Endothelial cell (in vitro differentiated cells): Measurements from ENCODE around the gene RHD.

- PRO-cap, result no peak
Observed at GRCh38 chr1:25197899-25198426, 34.3 kb downstream of the SYF2 start.

DNA sequence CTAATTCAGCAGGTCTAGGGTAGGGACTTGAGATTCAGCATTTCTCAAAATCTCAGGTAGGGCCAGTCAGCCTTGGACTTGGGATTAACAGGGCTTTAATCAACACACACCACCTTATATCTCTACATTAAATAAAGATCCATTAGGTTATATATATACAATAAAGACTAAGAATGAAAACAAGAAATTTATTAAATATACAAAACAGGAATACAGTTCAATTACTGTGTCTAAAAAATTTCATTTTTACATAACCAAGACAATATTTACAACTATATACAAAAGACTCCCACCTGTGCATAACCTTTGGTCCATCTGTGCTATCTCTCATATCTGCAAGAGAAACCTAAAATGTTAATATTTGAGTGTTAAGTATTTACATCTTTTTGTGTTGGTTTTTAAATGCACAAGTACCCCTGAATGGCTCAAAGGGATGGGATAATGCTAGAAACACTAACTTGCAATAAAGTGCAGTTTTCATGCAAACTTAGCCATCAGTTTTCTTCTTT is 5.1 kb downstream of the RSRP1 start:
- PRO-cap, result no peak

- PRO-cap, result no peak
Observed at GRCh38 chr1:25272121-25272869, at the start of gene RHD. Gene RHD (plus strand): TSS chr1:25272509.

- PRO-cap, result no peak
Observed at GRCh38 chr1:25431888-25432418, 1.3 kb downstream of the MACO1 start.

- PRO-cap, result no peak
Observed at GRCh38 chr1:25544352-25544807, 974 bp downstream of the LDLRAP1 start.

DNA sequence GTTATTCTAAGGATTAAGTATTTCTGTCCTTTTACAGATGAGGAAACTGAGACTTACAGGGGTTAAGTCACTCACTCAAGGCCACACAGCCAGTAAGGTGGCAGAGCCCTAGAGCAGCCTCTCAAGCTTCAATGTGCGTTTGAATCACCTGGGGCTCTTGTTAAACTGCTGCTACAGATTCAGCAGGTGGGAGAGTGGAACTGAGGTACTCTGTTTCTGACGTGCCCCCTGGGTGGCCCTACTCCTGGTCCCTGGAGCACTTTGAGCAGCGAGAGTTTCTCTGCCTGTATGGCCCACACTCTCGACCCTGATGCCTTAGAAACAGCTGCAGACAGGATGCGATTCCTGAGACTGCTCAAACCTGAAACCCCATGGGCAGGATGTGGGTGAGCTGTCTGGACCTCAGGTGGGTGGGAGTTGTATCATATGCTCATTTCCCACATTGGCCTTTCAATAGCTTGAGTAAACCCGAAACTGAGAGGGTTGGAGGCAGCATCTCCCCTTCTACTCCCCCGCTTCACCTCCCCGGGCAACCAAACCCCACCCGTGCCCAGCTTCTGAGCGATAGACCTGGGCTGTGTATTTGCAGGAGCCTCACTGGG is 59.3 kb downstream of the MAN1C1 start:
- PRO-cap, result no peak

GRCh38 chr1:25805811-25806279 is 5.9 kb downstream of the SELENON start:
- PRO-cap, result no peak

GRCh38 chr1:25809552-25809925 is 9.5 kb downstream of the SELENON start:
- PRO-cap, result no peak

DNA sequence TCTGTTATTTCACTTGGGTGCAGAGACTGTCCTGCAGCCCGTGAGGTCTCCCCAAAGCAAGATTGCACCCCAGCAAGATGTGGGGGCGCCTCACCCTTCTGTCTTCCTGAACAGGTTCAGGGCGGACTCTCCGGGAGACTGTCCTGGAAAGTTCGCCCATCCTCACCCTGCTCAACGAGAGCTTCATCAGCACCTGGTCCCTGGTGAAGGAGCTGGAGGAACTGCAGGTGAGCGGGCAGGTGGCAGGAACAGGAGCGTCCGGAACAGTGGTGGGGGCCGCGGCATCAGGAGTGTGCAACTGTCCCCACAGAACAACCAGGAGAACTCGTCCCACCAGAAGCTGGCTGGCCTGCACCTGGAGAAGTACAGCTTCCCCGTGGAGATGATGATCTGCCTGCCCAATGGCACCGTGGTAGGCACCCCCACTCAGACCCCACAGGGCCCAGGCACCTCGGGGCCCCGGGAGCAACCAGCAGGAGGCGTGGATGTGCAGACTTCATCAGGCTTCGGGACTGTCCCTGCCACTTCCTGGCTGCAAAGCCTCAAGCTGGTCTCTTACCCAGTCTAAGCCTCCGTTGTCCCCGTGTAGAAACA is 5.9 kb upstream of the MTFR1L start:
- PRO-cap, result no peak

GRCh38 chr1:25824040-25825116 is 4.6 kb downstream of the MTFR1L start:
- PRO-cap, result no peak

DNA sequence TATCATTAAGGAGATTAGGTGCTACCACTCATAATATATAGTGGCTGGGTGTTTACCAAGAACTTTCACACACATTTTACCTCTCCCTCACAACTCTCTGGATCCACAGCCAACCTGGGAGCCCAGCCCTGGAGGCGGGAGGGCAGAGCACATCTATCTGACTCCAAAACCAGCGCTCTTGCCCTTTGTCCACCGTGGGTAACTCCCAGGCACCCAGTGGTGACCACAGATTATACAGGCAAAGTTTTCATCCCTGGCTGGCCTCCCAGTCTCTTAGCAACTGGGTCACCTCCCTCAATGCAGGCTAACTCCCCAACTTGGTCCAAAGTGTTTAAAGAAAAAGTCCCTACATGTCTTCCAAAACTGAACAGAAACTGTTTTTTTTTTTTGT is 2.4 kb downstream of the PAQR7 start:
- PRO-cap, result no peak

GRCh38 chr1:25996887-25997580 is 829 bp downstream of the PAFAH2 start:
- PRO-cap, result unidirectional peak, plus-strand start at chr1:25997015; bidirectional peak, plus-strand start at chr1:25997271, minus-strand start at chr1:25997121; bidirectional peak, plus-strand start at chr1:25997504, minus-strand start at chr1:25997452

- PRO-cap, result no peak
Observed at GRCh38 chr1:26046479-26047149, 696 bp upstream of the SLC30A2 start.

DNA sequence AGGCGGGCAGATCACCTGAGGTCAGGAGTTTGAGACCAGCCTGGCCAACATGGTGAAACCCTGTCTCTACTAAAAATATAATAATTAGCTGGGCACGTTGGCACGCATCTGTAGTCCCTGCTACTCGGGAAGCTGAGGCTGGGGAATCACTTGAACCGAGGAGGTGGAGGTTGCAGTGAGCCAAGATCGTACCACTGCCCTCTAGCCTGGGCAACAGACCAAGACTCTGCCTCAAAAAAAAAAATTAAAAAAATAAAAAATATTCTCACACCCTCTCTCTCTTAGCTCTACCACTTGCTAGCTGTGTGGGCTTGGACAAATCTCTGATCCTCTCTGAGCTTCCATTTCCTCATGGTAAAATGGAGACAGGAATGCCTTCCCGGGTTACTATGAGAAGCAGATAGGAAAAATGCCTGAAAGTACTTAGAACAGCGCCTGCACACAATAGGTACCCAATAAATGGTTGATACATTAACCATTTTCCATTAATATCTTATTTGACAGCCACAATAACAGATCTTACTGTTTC is 3.2 kb downstream of the TRIM63 start:
- PRO-cap, result no peak

- PRO-cap, result no peak
Observed at GRCh38 chr1:26066865-26067491, 452 bp downstream of the TRIM63 start.

DNA sequence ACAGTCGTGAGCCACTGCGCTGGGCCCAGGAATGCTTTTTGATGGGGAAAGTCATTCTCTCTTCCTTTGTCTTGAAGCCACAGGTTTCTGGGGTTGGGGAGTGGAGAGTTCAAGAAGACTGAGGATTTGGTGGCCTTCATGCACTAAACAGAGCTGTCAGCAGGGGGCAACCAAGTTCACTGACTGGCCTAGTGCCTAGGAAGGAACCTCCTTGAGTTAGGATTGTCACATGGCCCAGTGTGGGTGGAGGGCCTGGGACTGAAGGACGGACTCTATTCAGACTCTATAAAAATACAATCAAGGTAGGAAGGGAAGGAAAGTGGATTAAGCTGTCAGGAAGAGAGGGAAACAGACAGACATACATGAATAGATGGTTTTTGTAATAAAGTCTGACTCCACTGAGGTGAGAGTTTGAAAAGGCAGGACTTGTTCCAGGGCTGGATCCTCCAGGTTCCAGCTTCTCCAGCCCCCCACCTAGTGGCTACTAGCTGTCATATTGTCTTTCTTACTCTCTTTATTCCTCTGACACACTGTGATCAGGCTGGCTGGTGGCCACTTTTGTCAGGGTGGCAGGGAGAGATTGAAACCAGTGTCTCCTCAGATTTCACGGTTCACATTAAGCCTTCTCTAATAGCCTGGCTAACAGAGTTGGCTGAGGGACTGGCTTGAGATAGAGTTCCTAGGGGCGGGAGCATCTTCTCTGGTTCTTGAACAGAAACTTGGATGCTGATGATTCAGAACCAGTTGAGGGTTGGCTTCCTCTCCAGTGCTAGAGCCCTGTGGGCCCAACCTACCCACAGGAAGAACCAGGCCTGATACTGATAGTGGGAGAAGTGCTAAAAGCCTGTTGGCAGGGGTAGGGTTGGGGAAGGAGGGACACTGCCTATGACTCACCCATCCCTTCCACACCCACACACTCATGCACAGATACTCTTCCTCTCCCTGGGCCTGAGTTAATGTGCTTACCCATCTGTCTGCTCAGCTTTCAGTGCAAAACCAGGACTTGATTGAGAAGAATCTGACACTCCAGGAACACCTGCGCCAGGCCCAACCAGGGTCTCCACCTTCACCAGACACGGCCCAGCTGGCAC is 4.0 kb upstream of the SH3BGRL3 start:
- PRO-cap, result no peak

DNA sequence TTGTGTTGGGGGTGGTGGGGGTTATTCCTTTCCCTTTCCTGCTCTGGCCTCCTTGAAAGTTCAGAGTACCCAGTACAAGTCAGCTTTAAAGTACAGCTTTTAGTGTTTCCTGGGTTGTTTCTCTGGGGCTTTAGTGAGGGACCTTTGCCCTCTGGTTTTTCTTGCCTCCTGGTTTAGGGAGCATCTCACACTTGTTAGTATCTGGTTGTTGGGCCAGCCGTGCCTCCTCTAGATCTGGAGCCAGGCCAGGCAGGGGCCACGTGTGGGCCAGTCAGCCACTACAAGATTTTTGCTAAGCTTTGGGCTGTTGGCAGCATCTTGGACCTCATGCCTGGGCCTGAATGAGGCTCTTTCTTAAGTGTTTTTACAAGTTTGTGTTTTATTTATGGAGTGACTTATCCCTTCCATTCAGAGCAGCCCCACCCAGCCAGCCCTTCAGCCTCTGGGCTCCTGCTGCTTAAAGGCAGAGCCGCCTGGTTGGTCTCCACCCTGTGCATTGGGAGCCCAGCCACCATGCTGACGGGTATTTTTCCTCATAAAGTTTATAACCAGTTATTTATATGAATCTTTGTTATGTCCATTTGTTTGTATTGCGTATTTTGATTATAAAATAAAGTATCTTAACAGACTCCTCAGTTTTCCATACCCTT is 1.6 kb upstream of the SH3BGRL3 start:
- PRO-cap, result no peak

DNA sequence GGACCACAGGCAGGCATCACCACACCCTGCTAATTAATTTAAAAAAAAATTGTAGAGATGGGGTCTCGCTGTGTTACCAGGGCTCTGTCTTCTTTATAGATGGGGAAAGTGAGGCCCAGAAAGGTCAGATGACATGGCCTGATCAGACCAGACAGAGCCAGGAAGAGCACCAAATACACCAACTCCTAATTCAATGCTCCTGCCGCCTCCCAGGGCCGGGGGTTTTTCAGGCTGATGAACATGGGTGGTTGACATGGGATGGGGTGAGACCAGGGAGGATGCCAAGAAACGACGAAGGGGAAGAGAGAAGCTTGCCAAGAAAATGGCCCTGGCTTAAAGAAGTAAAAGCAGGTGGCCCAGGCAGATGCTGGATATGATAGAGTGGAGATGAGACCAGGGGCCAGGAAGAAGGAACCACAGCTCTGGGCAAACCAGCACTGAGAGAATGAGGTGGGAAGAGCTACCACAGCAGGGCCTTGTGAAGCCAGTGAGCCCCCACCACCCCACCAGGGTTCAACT is 8.2 kb downstream of the SH3BGRL3 start:
- PRO-cap, result no peak

- PRO-cap, result no peak
Observed at GRCh38 chr1:26353359-26353937, 482 bp downstream of the CRYBG2 start.

- PRO-cap, result bidirectional peak, plus-strand start at chr1:26418993, minus-strand start at chr1:26419006
Observed at GRCh38 chr1:26418767-26419149, 8.1 kb downstream of the LIN28A start.